Right common carotid artery plus branches (tissue), 1 donor: ENCODE results near the genes DPEP2NB and CDH1.

DNA sequence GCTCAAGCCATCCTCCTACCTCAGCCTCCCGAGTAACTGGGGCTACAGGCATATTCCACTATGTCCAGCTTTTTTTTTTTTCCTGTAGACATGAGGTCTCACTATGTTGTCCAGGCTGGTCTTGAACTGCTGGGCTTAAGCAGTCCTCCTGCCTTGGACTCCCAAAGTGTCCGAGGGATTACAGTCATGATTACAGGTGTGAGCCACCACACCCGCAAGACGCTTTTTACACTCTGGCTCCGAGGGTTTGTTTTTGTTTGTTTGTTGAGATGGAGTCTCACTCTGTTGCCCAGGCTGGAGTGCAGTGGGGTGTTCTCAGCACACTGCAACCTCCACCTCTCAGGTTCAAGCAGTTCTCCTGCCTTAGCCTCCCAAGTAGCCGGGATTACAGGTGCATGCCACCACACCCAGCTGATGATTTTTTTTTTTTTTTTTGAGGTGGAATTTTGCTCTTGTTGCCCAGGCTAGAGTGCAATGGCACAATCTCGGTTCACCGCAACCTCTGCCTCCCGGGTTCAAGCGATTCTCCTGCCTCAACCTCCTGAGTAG, 11.5 kb upstream of the CENPT start:
- PRO-cap: no peak

DNA sequence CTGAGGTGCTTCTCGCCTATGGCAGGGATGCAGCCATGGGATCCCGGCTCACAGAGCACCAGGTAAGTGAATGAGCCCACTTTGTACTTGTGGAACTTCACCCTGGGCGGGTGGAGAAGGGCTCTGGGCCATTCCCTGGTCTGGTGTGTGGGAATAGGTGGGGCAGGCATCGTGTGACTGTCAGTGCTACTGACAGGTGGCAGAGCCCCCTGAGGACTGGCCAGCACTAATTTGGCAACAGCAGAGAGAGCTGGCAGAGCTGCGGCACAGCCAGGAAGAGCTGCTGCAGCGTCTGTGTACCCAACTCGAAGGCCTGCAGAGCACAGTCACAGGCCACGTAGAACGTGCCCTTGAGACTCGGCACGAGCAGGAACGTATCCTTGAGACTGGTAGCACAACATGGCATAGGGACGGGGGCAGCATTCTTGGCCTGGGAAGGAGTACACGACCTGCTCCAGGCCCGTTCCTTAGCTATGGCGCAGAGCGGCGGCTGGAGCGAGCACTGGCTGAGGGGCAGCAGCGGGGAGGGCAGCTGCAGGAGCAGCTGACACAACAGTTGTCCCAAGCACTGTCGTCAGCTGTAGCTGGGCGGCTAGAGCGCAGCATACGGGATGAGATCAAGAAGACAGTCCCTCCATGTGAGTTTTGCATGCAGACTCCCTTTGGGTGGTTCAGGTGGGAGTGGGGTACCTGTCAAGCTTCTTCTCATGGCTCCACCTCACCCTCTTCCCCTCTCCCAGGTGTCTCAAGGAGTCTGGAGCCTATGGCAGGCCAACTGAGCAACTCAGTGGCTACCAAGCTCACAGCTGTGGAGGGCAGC, 3.0 kb upstream of the NRN1L start:
- PRO-cap: no peak

- PRO-cap: no peak
Measured at GRCh38 chr16:67894189-67894466, 1.1 kb downstream of the PSKH1 start.

GRCh38 chr16:67945755-67946494, 2.0 kb upstream of the LCAT start:
- PRO-cap: no peak

GRCh38 chr16:67963556-67964817, 4.5 kb downstream of the SLC12A4 start:
- PRO-cap: no peak

DNA sequence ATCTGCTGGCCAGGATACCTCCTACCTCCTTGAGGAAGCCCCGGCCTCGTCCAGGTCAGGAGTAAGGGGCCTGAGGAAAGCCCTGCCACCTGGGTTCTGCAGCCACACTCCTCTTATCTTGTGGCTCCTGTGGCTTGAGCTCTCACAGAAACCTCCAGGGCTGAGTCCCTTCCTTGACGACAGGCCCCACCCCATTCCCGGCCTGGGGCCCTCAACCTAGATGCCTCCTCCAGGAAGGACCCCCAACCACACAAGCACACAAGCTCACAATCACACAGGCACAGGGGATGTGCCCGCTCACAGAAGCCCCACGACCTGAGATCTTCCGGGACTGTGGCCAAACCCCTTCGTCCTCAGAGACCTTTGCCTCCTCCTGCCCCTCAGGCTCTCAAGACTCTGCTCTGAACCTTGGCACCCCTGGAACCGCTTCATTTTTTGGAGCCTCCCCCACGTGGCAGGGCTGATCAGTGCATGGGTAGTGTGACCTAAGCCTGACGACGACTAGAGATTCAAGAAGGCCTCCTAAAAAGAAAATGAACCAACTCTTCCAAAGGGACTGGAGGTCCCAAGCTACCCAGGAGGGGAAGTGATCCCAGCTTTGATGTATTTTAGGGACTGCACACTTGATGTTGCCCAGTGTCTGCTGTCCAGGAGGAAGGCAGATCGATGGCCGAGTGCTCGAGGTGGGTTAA, 5.0 kb downstream of the DPEP2 start:
- PRO-cap: no peak

GRCh38 chr16:68015575-68016014, at the start of gene DPEP2NB:
Gene DPEP2NB (minus strand): TSS chr16:68015911.
- PRO-cap: no peak

DNA sequence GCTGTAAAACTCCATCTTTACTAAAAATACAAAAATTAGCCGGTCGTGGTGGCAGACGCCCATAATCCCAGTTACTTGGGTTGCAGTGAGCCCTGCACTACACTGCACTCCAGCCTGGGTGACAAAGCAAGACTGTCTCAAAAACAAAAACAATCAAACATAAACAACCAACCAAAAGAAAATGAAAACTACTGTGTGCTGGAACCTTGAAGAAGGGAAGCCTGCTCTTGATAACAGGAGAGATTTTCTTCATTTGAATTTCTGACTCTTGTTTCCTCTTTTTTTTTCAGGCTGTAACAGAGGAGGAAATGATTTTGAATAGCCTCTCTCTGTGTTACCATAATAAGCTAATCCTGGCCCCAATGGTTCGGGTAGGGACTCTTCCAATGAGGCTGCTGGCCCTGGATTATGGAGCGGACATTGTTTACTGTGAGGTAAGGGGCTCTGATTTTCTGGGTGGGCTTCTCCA, 14.7 kb downstream of the DUS2 start:
- PRO-cap: no peak

DNA sequence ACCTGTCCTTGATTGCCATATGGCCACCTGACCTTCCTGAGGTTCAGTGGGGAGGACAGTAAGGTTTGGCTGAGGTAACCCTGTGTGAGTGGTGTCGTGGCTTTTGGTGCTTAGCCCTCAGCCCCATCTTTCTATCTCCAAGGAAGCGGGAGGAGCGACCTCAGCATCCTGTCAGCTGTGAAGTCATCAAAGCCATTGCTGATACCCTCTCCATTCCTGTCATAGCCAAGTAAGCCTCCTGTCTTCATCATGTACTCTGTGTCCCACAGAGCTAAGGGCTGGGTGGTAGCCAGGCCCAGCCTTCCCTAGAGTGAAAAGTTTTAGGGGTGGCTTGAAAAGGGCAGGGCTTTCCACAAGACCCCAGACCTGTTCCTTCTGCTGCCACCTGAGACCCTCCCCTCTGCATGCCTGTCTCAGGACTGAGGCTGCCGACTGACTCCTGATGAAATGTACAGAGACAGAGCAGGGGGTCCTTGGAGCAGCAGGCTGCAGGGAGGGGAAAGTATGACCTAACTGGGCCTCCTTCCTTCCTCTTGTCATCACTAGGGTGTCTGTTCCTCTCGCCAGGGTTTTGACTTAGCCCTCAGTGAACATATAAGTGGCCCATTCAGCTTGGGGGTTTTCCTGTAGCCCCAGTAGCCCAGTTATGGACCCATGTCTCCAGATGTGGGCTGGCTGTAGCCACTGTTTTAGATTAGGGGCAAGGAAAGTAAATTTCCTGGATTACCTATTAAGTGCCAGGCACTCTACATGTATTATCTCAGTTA, 15.0 kb upstream of the NFATC3 start:
- PRO-cap: no peak

DNA sequence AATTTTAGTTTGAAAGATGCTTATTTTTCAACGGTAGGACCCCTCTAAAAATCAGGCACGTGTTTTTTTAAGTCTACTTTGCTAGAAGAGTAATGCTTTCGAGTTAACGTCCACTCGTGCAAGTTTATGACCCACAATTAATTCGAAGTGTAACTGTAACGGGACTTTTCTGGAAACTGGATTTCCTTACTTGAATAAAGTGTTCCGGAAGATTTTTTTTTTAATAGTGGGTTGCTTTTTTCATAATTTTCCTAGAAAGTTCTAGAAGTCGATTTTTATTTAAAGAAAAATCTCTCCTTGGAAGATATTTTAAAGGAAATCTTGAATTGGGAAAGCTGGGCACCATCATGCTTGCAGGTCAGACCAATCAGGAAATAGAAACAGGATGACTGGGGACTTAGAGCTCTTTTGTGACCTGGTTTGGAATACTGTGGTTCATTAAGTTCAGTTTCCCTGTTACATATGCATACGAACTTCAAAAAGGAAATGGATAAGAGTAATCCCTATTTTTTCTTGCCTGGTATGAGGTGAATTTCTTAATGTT, 1.1 kb downstream of the NFATC3 start:
- PRO-cap: unidirectional peak, minus-strand start at position 371 of the sequence

GRCh38 chr16:68231312-68232219, 4.4 kb downstream of the ESRP2 start:
- PRO-cap: unidirectional peak, minus-strand start at chr16:68231874

DNA sequence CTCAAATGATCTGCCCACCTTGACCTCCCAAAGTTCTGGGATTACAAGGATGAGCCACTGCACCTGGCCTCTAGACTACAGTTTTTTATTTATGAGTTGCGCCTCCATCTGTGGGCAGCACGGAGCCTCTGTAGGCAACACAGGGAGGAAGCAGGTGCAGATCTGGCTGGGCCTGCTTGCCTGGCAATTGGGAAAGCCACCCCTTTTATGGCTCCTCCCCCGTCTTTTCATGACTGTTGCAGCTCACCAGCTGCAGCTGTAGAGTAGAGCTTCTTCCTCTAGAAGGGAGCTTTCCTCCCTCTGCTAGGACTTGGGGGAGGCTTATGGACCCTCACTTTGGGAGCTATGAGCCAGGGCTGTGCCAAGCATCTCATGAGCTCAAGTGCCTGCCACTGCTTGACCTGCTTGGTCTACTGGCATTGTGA, 7.1 kb upstream of the SLC7A6 start:
- PRO-cap: no peak

DNA sequence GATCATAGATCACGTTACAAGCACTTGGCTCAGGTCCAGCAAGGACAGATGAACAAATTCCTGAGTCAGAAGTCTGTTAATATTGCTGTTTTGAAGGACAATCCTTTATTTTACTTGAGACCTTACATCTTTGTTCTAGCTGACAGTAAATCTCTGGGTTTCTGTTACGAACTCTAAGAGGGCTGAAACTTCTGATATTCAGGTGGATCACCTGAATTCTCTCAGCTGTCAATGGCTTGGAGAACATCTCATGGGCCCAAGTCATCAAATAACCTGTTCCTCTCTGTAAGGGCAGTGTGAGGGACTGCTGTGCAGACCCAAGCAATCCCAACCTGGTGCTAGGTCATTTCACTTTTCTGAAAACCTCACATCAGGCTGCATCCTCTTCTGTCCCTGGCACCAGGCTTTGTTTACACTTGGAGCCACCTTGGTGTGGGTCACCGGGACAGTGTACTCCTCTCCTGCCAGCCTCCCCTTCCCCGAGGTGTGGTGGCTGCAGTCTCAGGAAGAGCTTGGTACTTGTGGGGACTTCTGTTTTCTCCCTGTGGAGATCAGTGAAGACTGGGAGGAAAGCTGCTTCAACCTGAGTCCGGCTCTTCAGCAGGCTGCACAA, 12.6 kb downstream of the SLC7A6OS start:
- PRO-cap: no peak

DNA sequence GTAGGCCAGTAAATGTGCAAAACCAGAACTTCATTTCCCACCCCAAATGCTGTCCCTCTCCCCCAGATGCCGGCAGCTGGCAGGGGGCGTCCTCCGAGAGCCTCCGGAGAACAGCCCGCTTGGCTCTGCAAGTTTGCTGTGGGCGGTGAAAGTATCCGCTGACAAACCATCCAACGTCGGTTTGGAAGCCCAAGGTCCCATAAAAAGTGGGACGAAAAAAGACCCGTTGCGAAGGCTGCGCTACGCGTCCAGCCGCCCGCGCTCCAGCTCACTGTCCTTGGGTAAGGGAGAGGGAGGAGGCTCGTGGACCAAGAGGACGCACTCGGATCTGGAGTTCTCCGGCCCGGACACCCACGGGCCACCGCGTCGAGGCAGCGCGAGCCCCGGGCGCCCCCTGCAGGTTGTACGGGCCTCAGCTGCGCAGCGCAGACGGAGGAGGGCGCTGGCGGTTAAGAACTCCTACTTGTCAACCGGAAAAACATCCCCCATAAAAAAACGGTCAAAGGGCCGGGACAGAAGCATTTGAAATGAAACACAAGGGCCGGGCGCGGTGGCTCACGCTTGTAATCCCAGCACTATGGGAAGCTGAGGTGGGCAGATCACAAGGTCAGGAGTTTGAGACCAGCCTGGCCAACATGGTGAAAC, 29.0 kb upstream of the ZFP90 start:
- PRO-cap: no peak

GRCh38 chr16:68573540-68573739, 34.3 kb downstream of the ZFP90 start:
- PRO-cap: no peak

GRCh38 chr16:68645789-68646498, 834 bp downstream of the CDH3 start:
- PRO-cap: no peak

DNA sequence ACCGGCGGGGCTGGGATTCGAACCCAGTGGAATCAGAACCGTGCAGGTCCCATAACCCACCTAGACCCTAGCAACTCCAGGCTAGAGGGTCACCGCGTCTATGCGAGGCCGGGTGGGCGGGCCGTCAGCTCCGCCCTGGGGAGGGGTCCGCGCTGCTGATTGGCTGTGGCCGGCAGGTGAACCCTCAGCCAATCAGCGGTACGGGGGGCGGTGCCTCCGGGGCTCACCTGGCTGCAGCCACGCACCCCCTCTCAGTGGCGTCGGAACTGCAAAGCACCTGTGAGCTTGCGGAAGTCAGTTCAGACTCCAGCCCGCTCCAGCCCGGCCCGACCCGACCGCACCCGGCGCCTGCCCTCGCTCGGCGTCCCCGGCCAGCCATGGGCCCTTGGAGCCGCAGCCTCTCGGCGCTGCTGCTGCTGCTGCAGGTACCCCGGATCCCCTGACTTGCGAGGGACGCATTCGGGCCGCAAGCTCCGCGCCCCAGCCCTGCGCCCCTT, at the start of gene CDH1:
CDH1 (plus strand) TSS at position 254 of the 497 bp plus-strand sequence.
- PRO-cap: unidirectional peak, plus-strand start at position 254 of the sequence

DNA sequence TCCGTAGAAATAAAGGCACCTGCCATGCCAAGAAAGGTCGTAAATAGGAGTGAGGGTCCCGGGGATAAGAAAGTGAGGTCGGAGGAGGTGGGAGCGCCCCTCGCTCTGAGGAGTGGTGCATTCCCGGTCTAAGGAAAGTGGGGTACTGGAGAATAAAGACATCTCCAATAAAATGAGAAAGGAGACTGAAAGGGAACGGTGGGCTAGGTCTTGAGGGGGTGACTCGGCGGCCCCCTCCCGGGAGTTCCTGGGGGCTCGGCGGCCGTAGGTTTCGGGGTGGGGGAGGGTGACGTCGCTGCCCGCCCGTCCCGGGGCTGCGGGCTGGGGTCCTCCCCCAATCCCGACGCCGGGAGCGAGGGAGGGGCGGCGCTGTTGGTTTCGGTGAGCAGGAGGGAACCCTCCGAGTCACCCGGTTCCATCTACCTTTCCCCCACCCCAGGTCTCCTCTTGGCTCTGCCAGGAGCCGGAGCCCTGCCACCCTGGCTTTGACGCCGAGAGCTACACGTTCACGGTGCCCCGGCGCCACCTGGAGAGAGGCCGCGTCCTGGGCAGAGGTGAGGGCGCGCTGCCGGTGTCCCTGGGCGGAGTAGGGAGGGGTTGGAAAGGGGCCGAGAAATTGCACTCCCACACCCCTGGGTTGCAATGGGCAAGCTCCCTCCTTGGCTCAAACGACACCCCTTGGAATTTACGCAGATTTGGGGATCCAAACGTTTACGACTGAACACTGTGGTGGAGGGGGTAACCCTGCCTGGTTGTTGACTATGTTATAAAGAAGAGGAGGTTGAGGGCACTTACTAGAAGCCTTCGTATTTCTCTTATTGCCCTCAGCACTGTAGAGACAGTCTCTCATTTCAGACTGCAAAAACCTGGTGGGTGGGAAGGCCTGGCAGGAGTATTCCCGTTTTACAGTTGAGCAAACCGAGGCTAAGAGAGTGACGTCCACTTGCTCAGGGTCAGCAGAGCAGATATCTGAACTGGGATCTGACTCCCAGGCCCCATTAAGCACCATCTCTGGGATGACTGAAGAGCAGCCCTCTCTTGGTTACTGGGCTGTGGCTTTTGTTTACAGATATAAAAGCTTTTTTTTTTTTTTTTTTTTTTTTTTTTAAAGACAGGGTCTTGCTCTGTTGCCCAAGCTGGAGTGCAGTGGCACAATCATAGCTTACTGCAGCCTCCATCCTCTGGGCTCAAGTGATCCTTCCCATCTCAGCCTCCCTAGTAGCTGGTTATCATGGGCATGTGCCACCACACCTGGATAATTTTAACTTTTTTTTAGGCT, 1.2 kb downstream of the CDH1 start:
- PRO-cap: no peak

DNA sequence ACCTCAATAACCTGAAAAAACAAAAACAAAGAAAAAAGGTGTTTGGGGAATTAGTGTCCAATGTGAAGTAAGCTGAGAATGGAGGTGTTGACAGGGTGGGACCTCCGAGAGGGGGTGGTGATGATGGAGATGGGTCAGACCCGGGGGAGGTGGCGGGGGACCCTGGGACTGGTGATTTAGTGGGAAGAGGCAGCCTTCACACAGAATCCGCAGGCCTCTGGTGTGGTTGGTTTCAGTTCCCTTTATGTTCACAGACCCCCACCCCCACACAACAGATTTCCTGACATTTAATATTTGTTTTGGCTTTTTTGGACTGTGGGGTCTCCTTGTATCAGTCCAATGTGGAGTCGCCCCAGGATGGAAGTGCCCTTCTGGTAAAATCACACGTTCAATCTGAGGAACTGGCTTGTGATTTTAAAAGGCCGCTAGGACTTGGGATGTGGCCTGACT, 3.9 kb downstream of the CDH1 start:
- PRO-cap: no peak

- PRO-cap: no peak
Measured at GRCh38 chr16:68757489-68757946, 20.4 kb downstream of the CDH1 start.